Cardiac atrium fibroblast (primary cell): ENCODE measurements around the gene PAK1.

DNA sequence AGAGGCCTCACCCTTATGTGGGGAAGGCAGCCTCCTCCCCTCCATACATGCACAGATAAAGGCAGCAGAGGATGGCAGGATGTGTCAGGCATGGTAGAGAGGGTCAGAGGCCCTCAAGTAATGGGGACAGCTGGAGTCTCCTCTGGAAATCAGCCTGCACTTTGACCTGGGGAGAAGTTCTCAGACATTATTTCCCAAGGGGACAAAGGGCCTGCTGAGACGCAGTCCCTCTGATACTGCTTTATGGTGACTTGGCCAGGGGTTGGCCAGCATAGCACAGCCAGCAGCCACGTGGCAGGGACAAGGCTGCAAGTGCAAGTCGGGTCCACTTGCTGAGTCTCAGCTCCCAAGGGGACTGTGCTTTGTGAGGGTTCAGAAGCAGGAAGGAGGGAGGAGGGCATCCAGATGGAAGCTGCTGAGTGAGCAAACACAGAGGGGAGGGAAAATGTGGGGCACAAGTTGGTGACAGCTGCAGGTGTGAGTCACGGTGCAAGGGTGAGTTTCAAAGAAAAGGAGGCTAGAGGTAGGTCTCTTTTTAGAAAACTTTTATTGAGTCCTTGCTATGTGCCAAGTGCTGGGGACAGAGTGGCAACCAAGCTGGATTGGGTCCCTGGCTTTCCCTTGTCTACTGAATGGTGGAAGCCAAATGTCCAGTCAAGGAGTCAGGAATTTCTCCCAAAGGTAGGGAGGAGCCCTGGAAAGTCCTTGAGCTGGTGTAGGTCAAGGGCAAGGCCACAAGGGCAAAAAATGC, 17.2 kb downstream of the MOGAT2 start:
- RAMPAGE, long total RNA = no peak

DNA sequence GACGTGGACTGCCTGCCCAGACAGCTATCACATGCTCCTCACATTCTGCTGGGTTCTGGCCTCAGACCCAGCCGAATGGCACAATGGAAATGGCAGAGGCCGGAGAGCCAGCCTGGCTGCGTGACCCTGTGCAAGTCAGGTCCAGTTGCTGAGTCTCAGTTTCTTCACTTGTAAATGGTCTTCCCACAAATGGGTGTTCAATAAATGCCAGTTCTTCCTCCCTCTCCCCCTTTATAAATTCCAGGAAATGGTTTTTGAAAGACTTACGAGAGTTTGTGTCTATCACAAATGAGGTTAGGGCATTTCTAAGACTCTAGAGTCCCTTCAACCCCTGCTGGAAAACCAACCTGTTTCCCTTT, 17.9 kb downstream of the MOGAT2 start:
- RAMPAGE, long total RNA = no peak

GRCh38 chr11:75813532-75814184, 1.4 kb upstream of the UVRAG start:
- RAMPAGE, long total RNA = no peak

GRCh38 chr11:75815315-75816168, 532 bp downstream of the UVRAG start:
- RAMPAGE, long total RNA = no peak

- RAMPAGE, long total RNA = no peak
These were observed 64.0 kb upstream of the WNT11 start for GRCh38 chr11:76270369-76270619.

- RAMPAGE, long total RNA = no peak
These were observed 714 bp downstream of the THAP12 start for GRCh38 chr11:76380167-76380669.

- RAMPAGE, long total RNA = no peak
These were observed 37.6 kb downstream of the EMSY start for GRCh38 chr11:76482329-76482892.

DNA sequence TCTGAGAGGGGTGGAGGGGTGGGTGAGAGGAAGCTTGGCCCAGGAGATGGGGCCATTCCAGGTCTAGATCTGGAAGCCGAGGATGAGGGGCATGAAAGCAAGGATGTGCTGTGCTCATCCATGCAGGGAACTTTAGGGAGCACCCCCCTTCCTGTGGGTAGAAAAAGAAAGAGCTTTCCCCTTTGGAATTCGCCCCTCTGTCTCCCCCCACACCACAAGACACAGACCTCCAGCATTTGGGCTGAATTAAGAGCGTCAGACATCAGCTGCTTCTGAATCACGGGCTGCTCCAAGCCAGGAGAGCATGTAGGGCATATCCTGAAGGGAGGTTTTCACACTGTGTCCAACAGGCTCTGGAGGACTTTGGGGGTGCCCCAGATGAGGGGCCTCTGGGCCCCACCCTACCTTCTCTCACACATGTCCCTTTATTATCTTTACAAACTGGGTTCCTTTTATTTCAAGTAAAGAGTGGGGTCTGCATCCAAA, 53.0 kb downstream of the LRRC32 start:
- RAMPAGE, long total RNA = no peak

DNA sequence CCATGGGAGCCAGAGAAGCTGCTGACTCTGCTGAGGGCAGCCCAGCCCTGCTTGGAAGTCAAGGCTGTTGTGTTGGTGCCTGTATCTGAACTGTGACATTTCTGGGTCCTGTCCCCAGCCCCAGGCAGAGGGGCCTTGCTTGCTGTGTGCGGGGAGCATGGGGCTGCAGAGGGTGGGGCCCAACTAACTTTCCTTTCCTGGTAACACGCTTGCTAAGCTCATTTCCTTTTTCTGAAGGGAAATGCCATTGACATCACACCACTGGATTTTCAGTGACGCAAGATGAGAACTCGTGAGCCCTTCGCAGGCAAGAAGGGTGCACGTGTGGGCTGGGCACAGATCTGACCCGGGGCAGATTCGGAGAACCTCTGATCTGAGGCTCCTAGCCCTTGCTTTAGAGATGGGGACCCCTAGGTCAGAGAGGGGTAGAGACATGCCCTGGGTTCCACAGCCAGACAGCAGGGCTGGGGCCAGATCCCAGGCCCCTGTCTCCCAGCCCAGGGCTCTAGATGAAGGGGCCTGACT, 41.0 kb downstream of the LRRC32 start:
- RAMPAGE, long total RNA = no peak

GRCh38 chr11:76678147-76678785, 7.7 kb upstream of the LRRC32 start:
- RAMPAGE, long total RNA = no peak

GRCh38 chr11:76766960-76767662, 16.0 kb upstream of the TSKU start:
- RAMPAGE, long total RNA = no peak

- RAMPAGE, long total RNA = no peak
These were observed 13.8 kb upstream of the TSKU start for GRCh38 chr11:76769178-76770029.

GRCh38 chr11:76785068-76786218, 2.3 kb downstream of the TSKU start:
- RAMPAGE, long total RNA = no peak

GRCh38 chr11:76796302-76797522, 13.6 kb downstream of the TSKU start:
- RAMPAGE, long total RNA = no peak

- RAMPAGE, long total RNA = no peak
These were observed 6.4 kb upstream of the B3GNT6 start for GRCh38 chr11:77027687-77028287.

- RAMPAGE, long total RNA = no peak
These were observed 2.7 kb downstream of the OMP start for GRCh38 chr11:77105304-77105805.

DNA sequence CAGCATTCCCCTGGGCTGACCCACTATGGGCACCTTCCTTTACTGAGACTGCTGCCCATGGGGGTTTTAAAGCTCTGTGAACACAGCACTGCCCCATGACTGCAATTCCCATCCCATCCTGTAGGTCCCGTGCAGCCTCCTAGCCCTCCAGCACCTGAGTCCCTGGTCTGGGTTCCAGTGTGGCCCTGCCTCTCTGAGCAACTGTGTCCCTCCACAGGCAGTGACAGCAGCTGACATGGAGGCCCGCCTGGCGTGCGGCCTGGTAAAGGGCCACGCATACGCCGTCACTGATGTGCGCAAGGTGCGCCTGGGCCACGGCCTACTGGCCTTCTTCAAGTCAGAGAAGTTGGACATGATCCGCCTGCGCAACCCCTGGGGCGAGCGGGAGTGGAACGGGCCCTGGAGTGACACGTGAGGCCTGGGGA, 12.6 kb downstream of the OMP start:
- RAMPAGE, long total RNA = no peak

DNA sequence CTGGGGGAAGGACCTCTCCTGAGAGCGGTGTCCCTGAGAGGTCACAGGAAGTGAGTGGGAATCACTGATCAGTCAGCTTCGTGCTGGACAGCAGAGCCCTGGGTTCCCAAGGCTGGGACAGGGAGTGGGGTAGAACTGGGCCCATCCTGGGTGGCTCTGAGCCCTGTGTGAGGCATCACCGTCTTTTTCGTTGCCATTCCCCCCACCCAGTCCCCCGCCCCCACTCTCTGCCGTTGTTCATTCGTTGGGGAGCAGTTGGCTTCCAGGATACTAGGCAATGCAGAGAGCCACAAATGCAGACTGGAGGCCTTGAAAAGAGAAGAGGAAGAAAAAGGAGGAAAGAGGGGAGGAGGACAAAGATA, 9.1 kb downstream of the MYO7A start:
- RAMPAGE, long total RNA = no peak

DNA sequence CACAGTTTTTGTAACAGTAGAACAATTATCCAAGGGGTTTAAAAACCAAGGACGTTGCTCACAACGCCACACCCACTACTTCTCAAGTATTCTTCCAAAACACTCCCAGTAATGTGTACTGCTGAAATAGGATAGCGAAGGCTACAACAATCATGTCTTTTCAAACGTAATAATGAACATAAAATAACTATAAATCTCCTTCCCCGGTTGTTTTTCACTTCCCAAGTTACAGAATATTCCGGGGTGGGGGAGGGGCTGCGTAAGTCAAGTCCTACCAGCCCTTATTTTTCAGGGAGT, 1.2 kb downstream of the PAK1 start:
- RAMPAGE, long total RNA = no peak

GRCh38 chr11:77473885-77474542, at the start of gene PAK1:
PAK1 (minus strand) TSS chr11:77474094.
- RAMPAGE, long total RNA = no peak